CD14-positive monocyte (primary cell): ENCODE results near the gene AKAP3.

DNA sequence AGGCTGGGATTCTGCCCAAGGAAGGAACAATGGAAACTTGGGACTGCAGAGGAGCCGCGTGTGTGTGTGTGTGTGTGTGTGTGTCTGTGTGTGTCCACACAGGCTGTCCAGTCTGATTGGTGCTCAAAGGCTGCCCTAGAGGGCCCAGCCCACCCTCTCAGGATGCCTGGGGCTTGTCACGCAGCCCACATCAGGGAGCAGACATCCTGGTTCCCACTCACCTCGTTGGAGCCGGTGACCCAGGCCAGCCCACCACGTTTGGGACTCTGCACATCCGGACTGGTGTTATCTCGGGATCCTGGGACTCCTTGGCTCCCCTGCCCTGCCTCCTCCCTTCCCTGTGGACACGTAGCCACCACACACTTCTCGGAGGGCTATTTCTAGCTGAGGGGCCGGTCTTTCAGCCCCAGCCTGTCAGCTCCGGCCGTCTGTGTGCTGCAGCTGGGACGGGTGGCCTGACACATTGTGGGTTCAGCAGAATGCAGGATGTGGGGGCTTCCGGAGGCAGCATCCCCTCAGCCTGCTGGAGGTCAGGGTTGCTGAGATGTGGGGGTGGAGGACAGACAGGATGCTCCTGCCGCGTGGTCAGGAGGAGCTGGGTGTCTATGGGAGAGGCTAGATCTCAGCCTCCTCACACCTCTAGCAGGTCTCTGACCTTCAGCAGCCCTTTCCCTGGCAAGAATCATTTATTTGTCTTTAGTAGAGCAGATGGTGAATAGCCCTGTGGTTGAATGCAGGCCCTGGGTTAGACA lies 12.8 kb upstream of the FGF23 start:
- CAGE, long polyA plus RNA, result no peak

DNA sequence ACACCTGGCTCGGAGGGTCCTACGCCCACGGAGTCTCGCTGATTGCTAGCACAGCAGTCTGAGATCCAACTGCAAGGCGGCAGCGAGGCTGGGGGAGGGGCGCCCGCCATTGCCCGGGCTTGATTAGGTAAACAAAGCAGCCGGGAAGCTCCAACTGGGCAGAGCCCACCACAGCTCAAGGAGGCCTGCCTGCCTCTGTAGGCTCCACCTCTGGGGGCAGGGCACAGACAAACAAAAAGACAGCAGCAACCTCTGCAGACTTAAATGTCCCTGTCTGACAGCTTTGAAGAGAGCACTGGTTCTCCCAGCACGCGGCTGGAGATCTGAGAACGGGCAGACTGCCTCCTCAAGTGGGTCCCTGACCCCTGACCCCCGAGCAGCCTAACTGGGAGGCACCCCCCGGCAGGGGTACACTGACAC lies 29.0 kb downstream of the C12orf4 start:
- CAGE, long polyA plus RNA, result no peak

DNA sequence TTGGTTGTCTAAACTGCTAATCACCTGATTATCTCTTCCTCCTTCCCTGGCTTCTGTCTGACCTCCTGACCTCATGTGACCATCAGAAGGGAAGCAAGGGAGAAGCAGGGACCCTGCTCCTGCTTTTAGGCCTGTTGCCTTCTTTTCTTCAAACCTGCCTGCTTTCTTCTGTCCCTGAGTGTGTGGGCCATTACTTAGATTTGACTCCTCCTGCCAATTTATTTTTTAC lies 5.6 kb downstream of the DYRK4 start:
- CAGE, long polyA plus RNA, result no peak

GRCh38 chr12:4572680-4573084 lies 10.7 kb downstream of the DYRK4 start:
- CAGE, long polyA plus RNA, result no peak

GRCh38 chr12:4648421-4649683 lies at the start of gene AKAP3:
Gene AKAP3, minus strand, starts transcription at chr12:4649051.
- CAGE, long polyA plus RNA, result no peak

DNA sequence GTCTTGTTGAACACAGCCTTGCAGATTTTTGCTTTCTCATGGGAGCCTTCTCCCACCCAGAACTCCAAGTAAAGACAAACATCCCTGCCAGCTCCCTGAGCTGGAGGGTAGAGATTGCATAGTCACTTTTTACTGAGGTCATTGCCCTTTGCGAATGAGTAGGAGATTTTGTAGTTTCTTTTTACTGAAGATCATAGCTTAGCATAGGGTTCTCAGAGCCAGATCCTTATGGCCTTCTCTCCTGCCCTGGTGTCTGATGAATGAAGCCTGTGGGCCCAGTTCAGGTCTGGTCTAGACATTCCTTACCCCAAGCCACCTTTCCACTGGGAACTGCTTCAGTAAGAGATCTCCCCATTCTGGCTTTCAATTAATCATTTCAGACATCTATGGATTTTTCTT lies 36.7 kb downstream of the KCNA5 start:
- CAGE, long polyA plus RNA, result no peak

- CAGE, long polyA plus RNA, result no peak
Observed at GRCh38 chr12:5937718-5938357, 7.2 kb downstream of the ANO2 start.

DNA sequence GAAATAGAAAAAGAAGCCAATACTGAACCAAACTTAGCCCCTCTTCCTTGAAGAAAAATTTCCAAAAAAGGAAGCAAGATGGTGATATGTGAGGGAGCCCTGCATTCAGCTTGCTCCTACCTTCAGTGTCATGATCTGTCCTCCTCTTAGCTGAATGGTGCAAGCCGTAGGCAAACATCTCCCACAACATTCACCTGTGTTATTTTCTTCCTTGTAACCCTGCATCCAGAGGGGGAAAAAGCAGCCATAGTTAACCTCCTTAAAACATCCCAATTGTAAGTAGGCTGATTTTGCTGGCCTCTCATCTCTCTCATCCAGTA lies 8.3 kb upstream of the ANO2 start:
- CAGE, long polyA plus RNA, result no peak

DNA sequence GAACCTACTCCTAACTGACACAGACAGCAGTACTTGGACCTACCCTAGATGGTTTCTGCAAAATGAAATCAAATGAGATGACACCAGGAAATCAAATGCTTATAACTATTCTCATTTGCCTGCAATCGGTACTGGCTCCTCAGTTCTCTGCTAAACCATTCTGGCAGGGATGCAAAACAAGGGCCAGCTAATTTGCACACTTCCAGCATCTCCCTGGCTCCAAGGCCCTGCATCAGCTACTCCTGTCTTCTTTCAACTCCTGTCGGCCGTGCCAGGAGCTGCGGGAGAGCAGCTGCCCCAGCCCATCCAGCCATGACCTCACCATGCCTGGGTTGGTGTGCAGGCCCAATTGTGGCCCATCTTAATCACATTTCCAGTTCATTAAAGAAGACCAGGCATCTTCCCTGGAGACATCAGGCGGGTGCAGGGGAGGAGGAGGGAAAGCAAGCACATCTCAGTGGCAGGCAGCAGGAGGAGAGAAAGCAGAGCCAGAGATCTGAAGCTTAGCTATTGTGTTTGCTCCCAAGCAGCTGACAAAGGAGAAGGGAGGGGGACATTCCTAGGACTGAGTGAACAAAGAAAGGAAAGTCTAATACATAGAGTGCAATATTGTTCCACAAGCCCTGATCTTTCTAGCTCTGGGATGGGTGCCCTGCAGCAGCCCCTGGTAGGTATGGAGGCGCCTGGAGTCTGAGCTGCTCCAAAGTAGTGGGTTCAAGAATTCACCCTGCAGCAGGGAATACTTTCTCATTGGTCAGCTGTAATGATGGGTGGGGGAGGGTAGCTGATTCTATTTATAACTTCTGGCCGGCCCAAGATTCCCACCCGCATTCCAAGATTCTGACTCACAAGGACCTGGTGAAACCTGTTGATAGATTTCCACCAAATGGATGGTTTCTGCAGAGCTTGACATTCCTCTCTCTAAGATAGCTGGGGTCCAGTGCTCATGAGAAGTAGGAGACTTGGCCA lies 40.1 kb downstream of the VWF start:
- CAGE, long polyA plus RNA, result no peak

DNA sequence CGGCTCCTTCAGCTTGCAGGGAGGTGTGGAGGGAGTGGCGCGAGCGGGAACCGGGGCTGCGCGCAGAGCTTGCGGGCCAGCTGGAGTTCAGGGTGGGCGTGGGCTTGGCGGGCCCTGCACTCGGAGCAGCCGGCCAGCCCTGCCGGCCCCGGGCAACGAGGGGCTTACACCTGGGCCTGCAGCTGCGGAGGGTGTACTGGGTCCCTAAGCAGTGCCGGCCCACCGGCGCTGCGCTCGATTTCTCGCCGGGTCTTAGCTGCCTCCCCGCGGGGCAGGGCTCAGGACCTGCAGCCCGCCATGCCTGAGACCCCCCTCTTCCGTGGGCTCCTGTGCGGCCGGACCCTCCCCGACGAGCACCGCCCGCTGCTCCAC lies 35.0 kb upstream of the VWF start:
- CAGE, long polyA plus RNA, result no peak

- CAGE, long polyA plus RNA, result no peak
Observed at GRCh38 chr12:6167114-6167666, 33.0 kb upstream of the CD9 start.

DNA sequence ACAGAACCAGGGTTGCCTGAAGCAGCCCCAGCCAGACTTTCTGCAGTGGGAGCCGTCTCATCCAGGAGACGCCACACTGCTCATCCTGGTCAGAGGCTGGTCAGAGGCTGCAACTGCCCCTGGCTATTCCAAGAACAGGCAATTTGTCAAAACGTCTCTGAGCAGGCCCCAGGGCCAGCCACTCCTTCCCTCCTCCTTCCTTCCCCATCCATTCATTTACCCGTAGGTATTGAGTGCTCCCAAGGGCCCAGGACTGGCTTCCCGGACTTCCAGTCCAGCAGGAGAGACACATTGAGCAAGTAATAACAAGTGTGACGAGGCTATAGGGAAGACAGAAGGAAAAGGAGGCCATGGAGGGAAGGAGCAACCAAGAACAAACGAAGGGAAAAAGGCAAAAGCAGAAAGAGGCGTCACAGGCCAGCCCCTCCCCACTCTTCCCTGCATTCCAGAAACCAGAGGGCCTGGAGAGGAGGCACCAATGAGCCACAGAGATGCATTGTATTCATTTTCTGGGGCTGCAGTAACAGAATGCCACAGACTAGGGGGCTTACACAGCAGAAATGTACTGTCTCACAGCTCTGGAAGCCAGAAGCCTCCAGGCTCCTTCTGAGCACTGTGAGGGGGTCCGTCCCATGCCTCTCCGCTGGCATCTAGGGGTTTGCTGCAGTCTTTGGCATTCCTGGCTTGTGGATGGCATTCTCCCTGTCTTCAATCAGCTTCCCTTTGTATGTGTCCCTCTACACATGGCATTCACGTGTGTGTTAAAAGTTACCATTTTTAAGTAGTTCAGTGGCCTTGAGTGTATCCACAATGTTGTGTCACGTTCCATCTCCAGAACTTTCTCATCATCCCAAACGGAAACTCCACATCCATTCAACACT lies 20.9 kb upstream of the CD9 start:
- CAGE, long polyA plus RNA, result no peak

DNA sequence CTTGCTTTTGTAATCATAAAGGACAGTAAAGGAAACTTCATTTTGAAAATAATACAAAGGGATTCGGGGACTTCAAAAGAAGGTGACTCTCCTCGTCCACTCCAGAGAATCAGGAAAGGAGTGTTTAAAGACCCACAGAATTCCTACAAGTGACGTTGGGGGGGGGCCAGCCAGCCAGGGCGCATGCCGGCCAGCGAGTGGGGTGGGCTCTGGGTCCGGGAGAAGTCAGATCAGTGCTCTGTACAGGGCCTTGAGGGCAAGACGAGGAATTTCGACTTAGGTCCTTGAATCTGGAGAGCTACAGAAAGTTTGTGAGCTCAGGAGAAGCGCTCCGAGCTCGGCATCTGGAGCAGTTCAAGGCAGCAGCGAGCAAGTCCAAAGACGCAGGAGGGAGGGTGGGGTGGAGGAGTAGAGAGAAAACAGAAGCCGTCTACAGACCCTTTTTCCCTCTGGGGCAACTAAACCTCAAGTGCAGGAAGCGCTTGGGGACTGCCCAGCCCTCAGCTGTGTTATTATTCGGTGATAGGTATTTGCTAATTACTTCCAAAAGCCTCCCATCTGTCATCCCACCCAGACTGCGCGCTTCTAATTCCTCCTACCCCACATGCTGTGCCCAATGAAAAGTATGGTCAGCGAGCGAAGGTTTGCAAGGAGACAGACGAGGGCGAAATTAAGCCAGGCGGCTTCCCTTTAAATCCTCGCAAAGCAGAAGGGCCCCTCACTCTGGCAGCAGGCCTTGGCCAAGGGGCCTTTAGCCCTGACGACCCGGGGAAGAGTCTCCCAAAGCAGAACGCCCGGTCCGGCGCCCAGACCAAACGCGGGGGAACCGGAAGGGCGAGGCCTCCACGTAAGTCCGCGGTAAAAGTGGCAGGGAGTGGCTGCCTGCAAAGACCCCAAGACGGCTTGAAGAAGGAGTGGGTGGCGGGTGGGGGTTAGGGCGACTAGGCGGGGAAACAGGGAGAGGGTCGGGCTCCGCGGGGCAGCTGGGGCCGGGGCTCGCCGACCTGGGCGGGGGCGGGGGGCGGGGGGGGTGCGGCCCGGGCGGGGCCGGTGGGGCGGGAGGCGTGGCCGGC lies 638 bp upstream of the CD9 start:
- CAGE, long polyA plus RNA, result no peak

DNA sequence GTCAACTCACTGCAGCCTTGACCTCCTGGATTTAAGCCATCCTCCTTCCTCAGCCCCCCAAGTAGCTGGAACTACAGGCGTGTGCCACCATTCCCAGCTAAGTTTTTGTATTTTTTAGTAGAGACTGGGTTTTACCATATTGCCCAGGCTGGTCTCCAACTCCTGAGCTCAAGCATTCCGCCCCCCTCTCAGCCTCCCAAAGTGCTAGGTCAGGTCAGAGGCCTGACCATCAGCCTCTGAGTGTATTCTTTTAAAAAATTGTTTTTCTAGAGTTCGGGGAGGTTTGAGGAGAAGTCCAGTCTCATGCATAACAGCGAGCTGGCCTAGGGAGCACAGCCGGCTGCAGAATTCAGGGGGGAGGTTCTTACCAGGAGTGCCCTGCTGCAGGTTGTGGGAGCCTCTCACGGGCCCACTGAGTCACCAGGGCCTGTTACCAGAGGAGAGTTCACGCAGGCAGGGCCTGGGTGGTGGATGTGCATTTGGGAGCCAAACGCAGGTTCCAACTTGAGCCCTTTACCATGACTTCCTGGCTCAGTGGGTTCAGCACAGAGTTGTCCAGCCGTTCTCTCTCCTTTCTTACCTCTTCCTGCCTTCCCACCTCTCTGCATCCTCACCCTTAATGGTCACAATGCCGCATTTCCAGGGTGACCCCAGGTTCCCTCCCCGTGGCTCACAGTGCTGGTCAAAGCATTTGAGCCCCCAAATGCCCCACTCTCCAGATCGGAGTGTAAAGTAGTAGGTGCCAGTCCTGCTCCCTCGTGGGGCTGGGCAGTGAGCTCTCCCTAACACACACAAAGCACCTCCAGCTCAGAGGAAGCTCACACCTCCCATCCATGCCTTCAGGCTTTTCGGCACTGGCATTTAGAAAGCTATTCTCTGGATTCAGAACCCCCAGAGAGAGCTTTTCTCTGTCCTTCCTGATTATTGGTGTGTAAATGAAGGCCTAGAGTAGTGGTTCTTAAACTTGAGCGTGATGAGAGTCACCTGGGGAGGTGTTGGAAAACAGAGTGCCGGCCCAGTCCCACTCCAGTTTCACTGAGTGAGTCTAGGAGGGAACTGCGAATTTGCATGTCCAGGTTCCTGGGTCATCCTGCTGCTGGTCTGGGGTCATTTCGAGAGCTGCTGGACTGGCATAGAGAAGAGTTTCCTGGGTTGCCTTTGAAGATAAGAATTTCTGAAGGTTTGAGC lies 14.6 kb downstream of the CD9 start:
- CAGE, long polyA plus RNA, result no peak

DNA sequence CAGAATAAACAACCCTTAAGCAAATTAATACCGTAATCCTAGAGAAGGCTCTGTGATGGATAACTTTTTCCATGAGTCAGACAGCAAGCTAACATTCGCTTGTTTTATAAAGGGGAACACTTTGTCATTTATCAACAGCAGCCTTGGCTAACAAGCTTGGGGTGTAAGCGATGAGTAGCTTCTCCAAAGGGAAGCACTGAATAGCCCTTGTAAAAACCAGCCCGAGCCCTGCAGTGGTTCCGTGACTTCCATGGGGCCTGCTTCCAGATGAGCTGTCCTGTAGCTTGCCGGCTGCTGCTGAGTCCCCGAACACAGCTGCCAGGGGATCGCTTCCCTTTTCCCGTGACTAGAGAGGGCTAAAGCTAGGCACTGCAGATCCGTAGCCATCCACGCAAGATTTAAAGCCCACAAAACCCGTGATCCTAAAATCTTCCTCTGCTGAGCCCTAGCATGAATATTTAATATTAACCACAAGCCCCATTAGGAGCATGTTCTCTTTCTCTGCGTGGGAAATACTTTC lies 29.7 kb downstream of the CD9 start:
- CAGE, long polyA plus RNA, result no peak

DNA sequence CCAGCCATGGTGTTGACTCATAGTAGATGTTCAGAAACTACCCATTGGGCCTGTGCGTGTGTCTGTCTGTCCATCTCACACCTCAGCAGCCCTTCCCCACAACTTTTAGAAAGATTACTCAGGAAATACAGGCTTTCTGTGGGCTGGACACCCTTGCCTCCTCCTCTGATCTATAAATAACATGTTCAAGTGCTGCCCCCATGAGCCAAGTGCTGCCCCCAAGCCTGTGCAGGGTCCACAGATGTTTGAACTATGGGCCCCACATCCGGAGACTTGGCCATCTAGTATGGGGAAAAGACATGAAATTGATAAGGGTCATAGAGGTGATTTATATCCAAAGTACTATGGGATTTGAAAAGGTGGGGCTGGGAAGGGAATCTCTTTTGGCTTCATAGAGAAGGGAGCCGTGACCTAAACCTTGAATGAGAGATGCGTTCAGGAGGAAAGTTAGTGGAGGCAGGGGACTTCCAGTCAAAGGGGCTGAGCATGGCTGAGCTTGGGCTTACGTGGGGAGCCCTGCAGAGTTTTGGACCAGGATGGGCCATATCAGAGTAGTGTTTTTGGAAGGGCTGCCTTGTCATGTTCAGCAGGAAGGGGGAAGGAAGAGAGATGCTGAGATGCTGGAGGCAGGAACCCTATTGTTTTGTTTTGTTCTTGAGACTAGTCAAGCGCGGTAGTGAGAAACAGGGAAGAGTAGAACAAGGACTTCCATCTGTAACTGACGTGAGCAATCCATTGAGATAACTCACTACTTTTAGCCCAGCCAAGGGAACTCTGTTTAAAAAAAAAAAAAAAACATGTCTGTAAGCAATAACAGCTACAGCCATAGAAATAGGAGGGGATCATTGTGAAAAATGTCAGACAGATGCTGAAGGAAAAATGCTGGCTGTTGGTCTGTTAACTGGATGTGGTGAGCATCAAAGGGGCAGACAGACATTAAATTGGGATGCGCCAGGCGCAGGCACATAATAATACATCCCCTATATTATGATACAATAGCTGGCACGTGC lies 33.8 kb downstream of the CD9 start:
- CAGE, long polyA plus RNA, result no peak

GRCh38 chr12:6273264-6273942 lies 37.1 kb upstream of the PLEKHG6 start:
- CAGE, long polyA plus RNA, result no peak

DNA sequence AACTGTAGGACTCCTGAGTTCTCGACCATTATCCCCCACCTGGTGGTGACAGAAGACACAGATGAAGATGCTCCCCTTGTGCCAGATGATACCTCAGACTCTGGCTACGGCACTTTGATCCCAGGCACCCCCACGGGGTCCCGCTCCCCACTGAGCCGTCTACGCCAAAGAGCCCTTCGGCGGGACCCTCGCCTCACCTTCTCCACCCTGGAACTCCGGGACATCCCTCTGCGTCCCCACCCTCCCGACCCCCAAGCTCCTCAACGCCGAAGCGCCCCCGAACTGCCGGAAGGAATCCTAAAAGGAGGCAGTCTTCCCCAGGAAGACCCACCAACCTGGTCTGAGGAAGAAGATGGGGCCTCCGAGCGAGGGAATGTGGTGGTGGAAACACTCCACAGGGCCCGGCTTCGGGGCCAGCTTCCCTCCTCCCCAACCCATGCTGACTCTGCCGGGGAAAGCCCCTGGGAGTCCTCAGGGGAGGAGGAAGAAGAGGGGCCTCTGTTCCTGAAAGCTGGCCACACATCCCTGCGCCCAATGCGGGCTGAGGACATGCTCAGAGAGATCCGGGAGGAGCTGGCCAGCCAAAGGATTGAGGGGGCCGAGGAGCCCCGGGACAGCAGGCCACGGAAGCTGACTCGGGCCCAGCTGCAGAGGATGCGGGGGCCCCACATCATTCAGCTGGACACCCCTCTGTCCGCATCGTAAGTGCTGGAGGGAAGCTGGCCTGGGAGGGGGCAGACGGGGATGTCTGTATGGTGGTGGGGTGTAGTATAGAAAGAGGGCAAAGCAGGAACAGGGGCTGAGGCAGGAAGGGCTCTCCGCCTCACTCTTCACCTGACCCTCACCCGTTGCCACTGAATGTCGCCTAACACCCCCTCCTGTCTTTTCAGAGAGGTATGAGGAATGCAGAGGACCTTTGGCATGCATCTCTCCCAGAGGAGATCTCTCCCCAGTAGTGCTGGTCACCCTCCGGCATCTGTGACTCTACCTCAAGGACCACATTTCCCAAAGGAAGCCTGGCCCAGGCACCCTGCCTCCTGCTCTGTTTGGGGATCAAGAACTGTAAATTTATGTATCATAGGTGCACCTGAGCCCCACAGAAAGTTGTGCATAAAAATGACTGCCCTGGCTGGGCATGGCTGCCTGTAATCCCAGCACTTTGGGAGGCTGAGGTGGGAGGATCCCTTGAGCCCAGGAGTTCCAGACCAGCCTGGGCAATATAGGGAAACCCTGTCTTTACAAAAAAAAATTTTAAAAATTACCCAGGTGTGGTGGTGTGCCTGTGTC lies 14.2 kb downstream of the TNFRSF1A start:
- CAGE, long polyA plus RNA, result no peak

GRCh38 chr12:6334944-6336078 lies 6.6 kb downstream of the TNFRSF1A start:
- CAGE, long polyA plus RNA, result no peak

DNA sequence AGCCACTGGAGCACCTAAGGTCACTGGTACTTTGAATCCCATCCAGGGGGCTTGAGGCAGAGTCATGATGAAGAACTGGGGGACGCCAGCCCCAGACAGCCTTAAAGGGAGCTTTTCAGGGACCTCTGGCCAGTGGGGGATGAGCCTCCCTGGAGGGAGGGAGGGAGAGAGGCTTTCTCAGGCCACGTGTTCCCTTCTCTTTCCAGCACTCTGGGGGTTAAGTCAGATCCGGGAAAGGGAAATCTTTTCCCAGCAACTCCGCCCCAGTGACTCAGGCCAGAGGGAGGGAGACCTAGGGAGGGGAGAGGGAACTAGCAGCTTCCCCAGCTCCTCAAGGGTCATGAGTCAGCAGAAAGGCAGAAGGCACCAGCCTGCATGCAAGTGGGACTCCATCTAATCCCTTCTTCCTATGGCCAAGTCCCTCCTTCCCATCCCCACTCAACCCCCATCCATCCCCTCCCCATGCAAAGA lies 5.8 kb downstream of the TNFRSF1A start:
- CAGE, long polyA plus RNA, result no peak